Mesothelial cell of epicardium (in vitro differentiated cells): ENCODE results near the genes CD200 and NEPRO.

DNA sequence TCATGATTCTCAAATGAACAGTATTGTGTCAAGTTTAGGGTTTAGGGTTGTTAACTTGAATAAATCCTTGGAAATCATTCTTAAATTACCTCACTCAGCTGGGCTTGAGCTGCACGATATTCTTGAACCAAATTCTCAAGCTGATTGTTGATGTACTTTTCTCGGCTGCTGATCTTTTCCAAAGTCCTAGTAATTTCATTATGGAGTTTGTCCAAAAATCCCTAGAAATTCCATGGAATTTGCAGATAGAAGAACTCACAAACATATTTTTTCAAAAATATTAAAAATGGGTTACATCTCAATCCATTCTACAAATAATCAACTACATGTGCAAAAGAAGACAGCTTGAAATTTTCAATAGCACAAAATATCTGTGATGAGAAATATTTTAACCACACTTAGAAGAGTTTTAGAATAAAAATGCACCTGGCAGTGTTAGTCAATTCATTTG, 55.4 kb downstream of the IFT57 start:
- PRO-cap: no peak

- PRO-cap: no peak
These were observed 23.5 kb downstream of the MYH15 start for GRCh38 chr3:108486825-108487350.

DNA sequence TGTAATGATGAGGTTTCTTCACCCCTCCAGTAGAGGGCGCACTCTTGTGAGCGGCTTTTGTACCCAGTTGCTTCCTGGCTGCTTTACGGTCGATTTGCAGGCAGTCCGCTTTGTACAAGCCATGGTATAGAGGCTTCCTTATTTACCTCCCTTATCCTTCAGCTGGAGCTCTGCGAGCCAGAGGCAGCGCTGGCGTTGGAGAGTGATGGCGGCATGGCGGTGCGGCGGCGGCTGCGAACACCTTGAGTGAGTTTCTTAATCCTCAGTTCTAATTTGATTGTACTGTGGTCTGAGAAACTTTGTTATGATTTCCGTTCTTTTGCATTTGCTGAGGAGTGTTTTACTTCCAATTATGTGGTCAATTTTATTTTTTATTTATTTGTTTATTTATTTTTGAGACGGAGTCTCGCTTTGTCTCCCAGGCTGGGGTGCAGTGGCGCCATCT, 72.6 kb upstream of the DPPA4 start:
- PRO-cap: no peak

DNA sequence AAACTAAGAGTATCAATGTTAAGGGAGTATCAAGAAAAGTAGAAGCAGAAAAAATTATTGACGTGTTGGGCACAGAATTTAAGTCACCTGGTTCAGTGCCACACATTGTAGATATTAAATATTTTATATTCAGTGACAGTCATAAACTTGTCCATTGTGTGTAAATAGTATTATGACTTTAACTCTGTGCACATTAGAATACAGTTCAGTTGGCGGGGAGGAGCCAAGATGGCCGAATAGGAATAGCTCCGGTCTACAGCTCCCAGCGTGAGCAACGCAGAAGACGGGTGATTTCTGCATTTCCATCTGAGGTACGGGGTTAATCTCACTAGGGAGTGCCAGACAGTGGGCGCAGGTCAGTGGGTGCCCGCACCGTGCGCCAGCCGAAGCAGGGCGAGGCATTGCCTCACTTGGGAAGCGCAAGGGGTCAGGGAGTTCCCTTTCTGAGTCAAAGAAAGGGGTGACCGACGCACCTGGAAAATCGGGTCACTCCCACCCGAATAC, 631.7 kb upstream of the NECTIN3 start:
- PRO-cap: no peak

DNA sequence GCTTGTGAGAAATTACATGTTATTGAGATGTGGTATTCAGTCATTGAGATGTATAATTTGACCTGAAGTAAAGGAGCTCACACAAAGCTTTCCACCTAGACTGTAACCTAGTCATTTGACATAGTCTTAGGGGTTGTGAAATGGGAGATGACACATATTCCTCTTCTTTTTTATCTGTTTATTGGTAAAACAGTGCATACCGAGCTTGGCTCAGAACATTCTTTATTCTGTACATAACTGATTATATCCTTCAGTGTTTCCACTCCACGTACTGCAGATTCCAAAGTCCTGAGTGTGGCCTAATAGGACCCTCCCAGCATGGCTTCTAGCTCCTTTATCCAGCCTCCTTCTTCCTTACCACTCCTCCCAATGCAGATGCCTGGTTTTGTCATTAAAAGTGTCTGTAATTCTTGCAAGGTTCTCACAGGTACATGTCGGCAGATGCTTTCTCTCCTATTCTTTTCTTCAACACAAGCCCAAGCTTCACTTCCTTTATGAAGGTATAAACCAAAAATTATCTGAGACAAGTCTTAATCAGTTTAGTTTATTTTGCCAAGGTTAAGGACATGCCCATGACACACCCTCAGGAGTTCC, 544.2 kb upstream of the NECTIN3 start:
- PRO-cap: no peak

- PRO-cap: no peak
These were observed 217.8 kb upstream of the CD96 start for GRCh38 chr3:111324079-111324638.

GRCh38 chr3:111676766-111677300, 2.4 kb downstream of the PLCXD2 start:
- PRO-cap: no peak

GRCh38 chr3:111769144-111769564, 89.9 kb upstream of the PHLDB2 start:
- PRO-cap: no peak

DNA sequence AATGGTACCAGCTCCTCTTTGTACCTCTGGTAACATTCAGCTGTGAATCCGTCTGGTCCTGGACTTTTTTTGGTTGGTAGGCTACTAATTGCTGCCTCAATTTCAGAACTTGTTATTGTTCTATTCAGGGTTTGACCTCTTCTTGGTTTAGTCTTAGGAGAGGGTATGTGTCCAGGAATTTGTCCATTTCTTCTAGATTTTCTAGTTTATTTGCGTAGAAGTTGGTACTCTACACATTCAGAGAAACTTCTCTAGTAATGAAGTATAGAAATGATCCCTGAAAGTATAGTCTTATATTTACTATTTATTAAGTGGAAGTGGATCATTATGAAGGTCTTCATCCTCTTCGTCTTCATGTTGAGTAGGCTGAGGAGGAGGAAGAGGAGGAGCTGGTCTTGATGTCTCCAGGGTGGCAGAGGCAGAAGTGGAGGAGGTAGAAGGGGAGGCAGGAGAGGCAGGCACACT, 20.1 kb downstream of the PHLDB2 start:
- PRO-cap: no peak

DNA sequence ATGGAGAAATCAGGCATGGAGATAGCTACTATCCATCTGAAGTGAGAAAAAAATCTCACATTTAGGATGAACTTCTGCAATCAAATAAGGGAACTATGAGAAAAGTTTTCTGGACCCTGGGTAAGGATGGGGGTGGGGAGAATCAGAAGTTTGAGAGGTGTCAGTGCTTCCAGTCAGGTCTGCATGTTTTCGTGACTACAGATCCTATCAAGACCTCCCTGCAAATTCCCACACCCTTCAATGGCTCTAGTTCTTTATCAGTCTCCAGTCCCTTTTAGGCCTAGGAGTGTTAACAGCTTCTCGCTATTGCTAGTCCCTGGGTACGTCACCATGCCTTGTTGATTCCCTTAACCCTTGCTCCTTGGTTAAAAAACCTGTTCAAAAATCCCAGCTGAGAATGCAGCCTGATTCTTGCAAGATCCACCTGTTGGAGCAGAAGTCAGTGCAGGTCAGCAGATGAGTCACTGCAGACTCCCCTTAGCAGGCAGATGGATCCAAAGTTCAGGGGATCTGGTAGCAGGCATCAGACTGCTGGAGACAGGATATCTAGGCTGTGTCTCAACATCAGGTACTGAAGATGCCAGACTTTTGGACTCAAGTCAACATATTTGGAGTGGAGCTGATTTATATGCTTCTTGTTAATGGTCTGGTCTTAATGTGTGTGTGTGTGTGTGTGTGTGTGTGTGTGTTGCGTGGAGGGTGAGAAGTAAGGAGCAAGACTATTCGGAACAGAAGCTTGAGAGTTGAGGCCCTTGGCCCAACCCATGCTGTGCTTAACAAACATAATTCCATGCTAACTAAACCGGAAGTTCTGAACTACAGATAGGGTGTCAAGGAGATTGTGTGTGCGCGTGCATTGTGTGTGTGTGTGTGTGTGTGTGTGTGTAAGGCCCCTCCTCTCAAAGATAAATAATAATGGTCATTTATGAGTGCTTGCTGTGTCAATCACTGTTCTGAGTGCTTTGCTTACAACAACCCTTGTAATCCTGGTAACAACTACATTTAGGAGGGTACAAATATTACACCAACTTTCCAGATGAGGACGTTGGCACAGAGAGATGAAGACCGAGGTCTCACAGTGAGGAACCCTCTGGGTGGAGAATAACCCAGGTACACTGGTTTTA, 1.1 kb upstream of the C3orf52 start:
- PRO-cap: no peak

- PRO-cap: no peak
These were observed 3.8 kb upstream of the GCSAM start for GRCh38 chr3:112136688-112137446.

DNA sequence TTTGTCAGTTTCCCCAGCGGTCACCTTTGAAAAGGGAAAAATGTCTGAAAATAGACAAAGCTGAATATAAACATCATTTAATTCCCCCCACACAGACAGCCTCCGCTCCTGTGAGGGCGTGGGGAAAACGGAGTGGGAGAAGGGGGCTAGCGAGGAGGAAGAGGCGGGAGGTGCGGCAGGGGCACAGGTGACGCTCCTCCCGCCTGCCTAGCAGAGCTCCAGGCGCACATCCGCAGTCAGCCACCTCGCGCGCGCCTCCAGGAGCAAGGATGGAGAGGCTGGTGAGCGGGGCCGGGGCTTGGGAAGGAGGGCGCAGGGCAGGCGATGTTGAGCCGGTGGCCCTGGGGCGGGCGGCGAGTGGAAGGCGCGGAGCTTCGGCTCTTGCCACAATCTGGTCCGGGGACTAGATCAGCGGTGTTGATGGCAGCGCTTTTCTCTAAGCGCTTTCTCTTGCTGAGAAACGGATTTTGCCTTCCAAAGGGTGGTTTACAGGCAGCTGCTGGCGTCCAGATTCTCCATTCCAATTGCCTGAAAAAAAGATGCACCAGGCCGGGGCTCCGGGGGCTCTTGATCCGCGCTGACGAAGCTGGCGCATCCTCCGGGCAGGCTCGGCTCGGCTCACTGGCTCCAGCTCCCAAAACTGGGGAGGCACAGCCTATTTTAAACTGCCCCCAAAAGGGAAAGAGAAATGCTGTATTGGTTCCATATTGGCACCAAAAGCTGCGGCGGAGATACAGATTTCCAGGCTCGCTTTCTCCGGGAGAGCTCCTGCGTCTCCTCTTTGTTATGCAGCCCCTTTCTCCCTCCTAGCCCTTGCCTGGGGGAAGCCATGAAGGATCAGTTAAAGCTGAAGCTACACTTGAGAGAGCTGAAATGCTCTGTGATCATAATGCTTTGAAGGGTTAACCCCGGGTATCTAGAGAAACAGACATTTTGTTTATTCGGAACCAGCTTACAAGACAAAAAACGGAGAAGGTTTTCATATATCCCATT, at the start of gene CD200:
Gene CD200, plus strand, starts transcription at position 213 of the 993 bp plus-strand sequence.
- PRO-cap: unidirectional peak, plus-strand start at position 235 of the sequence; unidirectional peak, plus-strand start at position 594 of the sequence

GRCh38 chr3:112400606-112401068, 67.7 kb downstream of the CD200 start:
- PRO-cap: no peak

DNA sequence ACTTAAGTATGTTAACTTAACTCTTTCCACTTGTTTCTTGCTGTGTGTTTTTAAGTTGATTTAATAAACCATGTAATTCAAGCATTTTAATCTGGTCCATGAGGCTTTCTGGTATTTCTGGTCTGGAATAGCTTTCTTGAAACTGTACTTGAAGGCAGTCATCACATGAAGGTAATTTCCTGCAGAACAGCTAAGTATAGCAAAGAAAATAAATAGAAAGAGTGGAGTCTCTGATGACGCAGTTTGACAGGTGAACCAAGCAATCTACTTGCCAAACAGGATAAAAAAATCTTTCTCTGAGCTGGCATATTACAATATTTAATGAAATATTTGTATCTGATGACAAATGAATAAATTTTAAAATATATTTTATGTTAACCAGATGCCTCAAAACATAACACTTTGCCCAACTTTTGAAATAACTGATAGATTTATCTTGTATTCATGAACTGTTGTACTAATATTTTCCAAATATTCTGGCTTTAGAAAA, 74.8 kb downstream of the BTLA start:
- PRO-cap: no peak

DNA sequence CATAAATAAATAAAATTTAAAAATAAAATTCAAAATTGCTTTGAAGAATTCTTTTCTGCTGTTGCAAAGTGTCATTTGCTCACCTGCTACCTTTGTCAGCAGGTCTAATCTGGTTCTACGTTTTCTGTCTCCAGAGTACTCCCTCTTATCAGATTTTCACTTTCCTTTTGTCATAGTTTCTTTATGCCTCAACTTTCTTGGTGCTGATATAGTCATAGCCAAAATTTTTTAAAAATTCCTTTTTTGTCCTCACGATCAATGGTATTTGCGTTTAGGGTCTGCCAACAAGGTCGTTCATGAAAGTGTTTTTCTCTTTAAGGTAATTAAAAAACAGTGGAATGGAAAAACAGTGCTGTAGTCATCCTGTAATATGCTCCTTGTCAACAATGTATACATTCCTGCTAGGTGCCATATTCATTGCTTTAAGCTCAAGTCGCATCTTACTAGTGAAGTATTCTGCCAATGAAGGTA, 1.3 kb downstream of the SLC35A5 start:
- PRO-cap: no peak

GRCh38 chr3:112641406-112641895, 508 bp upstream of the CCDC80 start:
- PRO-cap: no peak

DNA sequence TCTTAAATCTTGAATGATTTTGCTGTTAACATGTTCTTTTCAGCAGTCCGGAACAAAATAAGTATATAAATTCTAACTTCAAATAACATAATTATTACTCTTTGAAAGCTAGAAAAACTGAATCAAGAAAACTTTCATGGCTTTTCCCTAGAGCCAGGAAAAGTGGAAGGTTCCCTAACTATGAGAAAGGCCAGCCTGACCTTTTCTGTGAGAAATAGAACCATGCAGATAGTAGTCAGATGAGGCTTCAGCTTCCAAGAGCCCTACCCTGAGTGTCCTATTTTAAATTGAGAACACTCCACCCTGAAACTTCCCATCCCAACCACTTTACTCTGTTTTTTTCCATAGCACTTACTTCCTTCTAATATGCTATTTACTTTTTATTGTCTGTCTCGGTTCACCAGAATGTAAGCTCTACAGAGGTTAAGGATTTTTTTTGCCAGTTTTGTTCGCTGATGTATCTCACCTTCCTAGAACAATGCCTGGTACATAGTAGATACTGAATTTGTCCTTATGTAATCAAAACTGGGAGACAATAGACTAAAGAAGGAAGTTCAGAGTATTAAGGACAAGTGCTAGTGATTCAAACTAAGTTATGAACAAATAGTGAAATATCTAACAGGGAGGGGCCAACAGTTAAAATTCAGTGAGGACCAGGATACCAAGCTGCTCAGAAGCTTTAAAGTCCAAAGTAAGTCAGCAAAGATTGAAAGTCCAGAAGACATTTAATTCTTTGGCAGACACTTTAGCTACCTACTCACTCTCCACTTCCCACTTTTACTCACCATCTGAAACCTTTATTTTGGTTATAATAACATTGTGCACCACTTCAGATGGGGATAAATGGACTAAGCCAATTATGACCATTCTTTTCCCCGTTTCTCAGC, 66.7 kb downstream of the CD200R1L start:
- PRO-cap: no peak

- PRO-cap: unidirectional peak, plus-strand start at chr3:113019543; bidirectional peak, plus-strand start at chr3:113019796, minus-strand start at chr3:113019666
These were observed at the start of gene NEPRO for GRCh38 chr3:113018853-113020040. TSS of gene NEPRO (minus strand) at chr3:113019671.

DNA sequence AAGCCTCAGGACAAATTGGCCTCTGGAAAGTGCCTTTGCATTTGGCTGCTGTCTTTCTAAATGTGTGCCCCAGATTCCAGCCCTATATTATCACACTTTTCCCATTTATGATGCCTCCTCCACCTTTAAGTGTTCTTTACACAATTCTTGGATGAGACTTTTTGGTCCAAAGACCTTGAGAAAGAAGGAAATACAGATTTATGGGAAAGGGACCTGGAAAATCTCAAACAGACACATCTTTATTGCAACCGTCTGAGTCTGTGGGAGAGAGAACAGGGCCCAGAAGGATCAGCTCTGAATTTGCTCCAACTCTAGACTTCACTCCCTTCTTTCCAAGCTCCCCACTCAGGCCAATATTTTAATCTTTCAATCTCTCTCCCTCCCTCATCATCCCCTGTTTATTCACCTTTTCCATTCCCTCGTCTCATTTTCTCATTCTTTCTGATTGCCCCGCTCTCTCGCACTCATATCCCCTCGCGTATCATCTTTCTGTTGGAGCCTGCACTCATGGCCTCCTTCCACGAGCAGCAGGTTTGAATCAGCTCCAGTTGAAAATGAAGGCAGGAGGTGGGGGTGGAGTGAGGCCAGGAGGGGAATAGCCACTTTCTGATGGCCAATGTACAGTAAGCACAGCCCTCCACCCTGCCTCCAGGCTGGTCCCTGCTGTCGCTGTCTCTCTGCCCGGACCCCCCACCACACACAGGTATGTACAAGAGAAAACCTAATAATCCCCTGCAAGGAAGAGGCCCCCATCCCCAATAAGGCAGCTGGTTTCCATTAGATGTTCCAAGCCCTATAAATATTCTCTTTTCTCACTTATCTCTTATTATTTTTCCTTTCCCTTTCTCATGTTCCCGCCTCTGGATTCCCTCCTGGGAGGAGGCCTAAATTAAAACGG, 63.6 kb upstream of the BOC start:
- PRO-cap: no peak

DNA sequence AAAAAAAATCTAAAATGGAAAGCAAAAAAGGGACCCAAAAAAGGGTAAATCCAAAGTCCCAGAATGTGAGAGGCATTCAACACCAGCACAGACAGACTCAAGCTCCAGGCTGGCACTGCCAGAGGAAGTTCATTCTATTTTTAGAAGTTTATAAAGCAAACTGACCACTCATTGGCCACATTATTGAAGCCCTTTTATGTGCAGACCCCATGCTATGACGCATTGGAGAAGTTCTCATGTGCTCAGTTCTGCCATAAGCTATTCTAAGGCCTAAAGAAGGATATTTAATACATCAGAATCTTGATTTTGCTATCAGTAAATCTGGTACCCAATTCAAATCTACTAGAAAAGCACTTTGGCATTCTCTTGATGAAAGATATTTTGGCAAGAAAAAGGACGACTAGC, 17.6 kb upstream of the BOC start:
- PRO-cap: no peak